Measurements from ENCODE around the genes ACOT4, DNAL1 and NEK9.

DNA sequence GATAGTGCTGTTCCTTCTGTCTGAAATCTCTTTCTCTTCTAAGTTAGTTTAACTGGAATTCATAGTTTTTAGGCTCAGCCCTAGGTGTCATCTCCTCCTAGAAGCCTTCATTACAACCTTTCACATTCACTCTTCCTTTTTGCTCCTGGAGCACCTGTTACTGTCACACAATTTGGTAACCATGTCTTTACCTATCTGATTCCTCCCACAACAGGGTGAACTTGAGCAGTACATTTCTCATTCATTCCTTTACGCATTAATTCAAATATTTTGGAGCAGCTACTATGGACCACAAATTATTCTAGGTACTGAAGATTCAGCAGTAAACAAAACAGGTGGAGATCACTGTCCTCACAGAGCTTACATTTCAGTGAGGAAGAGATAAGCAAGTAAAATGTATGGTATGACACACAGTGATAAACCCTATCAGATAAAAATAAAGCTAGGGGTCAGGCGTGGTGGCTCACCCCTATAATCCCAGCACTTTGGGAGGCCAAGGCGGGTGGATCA, 69.3 kb downstream of the PAPLN start:
- RRBS = no CpG with 5 or more reads among the region's 3 CpGs

- RRBS = 3% methylated on average over 8 of the region's 19 CpGs
Observed at GRCh38 chr14:73457337-73457846, 954 bp downstream of the NUMB start.

GRCh38 chr14:73491255-73491992, 691 bp downstream of the RIOX1 start:
- RRBS = 3% methylated on average over 39 of the region's 90 CpGs

DNA sequence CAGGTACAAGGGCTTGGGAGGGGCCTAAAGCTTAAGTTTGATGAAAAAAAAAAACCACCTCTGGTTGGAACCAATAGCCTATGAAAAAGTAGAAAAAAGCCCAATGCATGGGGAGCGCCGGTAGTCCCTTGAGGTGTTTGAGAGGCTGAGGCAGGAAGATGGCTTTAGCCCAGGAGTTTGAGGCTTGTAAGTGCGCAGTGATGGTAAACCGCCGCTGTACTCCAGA, 768 bp upstream of the ACOT1 start:
- RRBS = no CpG with 5 or more reads among the region's 5 CpGs

- RRBS = no CpG with 5 or more reads among the region's 6 CpGs
Observed at GRCh38 chr14:73549891-73550480, 8.8 kb downstream of the HEATR4 start.

GRCh38 chr14:73591573-73592657, at the start of gene ACOT4:
Gene ACOT4, plus strand, starts transcription at chr14:73591873.
- RRBS = 3% methylated on average over 23 of the region's 96 CpGs

DNA sequence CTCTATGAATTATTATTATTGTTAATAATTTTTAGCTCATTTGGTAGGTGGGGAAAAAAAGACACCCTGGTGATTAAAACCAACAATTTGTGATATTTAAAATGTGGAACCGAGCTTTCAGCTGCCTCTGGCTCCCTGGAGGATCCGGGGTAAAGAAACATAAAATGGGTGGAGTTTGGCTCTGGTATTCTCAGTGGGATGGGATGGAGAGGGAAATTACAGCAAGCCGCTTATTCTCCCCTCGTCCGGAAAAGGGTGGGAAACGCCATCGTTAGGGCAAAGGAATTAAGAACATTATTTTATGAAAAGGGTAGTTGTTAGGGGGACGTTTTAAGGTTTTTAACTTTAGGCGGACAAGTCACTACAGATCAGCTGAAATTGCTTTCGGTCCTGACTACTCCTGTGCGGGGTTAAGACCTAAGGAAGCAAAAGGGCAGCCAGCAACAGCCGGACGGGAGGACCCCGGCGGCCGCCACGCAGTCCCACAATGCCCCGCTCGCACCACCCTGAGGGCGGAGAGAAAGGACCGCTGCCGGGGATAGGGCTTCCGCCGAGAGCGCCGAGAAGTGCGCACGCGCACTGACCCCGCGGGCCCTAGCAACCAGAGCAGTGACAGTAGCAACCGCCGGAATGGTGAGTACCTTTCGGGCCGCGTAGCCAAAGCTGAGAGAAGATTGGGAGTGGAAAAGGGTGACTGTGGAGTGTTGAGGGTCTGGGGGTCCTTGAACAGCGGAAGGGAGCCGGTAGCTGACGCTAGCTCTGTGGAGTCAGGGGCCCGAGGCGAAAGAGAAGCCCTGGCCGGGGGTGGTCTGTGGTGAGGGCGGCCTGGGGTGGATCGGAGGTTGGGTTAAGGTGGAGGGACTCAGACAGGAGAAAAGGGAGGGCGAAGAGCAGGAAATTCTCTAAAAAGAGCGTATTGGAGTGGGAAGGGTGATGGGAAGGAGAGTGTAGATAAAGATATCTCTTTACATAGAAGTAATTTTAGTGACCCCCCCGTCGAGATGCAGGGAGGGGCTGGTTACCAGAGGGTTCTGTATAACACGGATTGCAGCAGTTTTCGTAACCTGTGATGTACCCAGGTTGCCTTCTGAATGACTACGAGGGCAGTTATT, at the start of gene DNAL1:
Gene DNAL1 (plus strand): TSS at position 577 of the 1,112 bp plus-strand sequence.
- RRBS = 2% methylated on average over 21 of the region's 51 CpGs

DNA sequence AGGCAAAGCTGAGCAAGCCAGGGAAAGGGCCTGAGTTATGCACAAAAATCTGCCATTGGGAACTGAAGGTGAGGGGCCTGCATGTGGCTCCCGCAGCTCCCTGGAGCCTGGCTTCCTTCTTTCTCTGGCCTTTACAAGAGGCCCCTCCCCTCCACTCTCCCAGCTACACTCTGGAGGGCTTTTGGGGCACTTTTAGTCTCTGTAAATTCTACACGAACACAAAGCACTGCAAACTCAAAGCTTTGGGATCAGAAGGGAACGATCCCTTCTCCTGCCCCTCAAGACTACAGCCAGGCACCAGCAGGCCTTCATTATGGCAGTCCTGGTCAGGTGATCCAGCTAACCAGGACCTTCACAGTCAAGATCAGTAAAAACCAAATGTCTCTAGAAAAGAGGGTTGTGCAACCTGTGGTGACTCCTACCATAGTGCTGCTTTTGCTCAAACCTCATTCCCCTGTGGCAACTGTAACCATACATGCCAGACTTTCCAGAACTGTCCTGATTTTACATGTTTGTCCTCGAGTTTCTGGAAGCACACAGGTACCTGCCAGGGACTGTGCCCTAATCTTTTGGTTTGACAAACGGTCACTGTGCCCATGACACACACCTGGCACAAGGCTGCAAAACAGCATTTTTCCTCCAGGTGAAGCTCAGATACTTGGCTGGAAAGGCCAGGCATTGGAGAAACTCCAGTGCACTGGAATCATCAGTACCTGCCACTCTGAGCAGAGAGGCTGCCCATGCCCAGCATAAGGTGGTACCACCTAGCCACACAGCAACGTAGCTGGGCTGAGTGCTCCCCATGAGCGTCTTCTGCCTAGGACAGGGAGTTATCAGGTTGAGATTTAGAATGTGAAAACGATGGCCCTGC, 24.5 kb upstream of the MIDEAS start:
- RRBS = no CpG with 5 or more reads among the region's 8 CpGs

- RRBS = no CpG with 5 or more reads among the region's 12 CpGs
Observed at GRCh38 chr14:73960991-73961726, 11.1 kb downstream of the COQ6 start.

GRCh38 chr14:74286435-74287199, 16.1 kb downstream of the ABCD4 start:
- RRBS = no CpG with 5 or more reads among the region's 12 CpGs

- RRBS = no CpG with 5 or more reads among the region's 10 CpGs
Observed at GRCh38 chr14:74401925-74402511, 24.0 kb downstream of the SYNDIG1L start.

DNA sequence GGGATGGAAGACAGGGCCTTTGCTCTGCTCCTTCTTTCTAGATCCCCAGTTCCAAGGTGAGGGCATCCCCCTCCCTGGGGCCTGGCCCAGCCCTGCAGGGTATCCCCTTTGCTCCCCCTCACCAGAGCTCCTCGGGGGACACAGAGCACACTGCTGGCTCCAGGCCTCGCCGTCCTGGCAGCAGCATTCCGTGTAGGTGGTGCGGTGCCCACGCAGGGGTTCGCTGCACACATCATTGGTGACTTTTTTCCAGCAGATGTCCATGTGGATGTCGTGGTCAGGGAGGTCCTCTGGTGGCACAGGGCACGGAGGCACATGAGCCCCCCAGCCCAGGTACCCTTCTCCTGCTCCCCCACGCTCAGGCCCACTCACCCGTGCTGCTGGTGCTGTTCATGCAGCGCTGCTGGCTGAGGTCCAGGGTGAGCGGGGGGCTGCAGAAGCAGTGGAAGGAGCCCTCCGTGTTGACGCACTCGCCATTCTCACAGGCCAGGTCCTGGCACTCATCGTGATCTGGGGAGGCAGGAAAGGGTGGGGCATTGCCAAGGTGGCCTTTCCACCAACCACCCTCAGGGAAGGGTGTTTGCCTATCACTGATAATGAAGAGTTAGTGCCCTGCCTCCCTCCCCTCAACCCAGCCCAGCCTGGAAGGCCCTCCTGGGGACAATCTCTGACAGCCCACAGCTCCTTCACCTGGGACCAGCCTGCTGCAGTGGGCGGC, 9.7 kb downstream of the ISCA2 start:
- RRBS = no CpG with 5 or more reads among the region's 18 CpGs

GRCh38 chr14:74510528-74511360, 17.2 kb downstream of the ISCA2 start:
- RRBS = 87% methylated on average over 3 of the region's 24 CpGs

DNA sequence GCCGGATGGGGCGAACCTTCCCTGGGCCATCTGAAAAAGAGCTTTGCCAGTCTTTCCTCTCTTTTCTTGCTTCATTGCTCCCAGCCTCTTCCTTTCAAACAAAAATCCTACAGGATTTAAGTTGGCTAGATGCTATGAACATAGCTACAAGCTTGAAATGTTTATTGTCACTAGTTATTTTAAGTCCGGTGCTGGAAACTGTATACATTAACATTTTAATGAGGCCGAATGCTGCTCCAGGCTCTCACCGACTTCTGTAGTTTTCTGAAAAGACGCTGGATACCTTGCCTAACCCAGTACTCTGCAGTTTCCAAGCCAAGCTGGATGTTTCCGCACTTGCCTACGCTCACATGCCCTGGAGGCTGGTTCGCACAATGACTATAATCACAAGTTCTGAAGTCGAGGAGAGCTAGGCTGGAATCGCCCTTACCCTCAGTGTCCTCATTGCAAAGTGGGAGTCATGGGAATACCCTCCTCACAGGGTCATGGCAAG, 39.2 kb downstream of the LTBP2 start:
- RRBS = no CpG with 5 or more reads among the region's 11 CpGs

- RRBS = 2% methylated on average over 1 of the region's 23 CpGs
Observed at GRCh38 chr14:74612745-74613069, 670 bp upstream of the LTBP2 start.

DNA sequence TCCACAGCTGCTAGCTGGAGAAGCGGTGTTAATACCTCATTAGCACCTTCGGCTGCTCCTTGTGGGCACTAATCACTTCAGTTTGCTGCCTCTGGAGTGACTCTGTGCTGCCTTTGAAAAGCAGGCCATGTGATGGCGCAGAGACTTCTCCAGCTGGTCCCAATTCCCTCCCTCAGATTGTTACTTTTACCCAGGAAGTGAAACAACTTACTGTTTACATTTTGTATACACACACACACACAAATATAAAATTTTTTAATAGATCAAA, 41.4 kb upstream of the LTBP2 start:
- RRBS = no CpG with 5 or more reads among the region's 3 CpGs

DNA sequence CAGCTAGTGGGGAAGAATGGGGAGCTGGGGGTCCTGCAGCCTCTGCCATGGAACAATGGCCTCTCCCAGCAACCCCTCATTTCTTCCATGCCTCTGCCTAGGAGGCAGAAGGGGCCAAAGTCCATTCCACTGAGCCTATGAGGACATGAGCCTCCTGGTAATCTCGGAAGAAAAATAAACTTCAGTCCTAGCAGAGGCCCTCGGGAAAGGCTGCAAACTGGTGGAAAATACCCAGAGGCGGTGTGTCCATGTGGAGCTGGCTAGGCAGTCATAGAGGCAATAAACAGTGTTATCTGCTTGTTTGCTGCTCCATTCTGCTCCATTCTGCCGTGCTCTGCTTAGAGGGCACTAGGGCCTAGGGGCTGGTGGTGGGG, 4.5 kb downstream of the PGF start:
- RRBS = no CpG with 5 or more reads among the region's 4 CpGs

GRCh38 chr14:75014101-75014661, 11.5 kb downstream of the EIF2B2 start:
- RRBS = no CpG with 5 or more reads among the region's 5 CpGs

DNA sequence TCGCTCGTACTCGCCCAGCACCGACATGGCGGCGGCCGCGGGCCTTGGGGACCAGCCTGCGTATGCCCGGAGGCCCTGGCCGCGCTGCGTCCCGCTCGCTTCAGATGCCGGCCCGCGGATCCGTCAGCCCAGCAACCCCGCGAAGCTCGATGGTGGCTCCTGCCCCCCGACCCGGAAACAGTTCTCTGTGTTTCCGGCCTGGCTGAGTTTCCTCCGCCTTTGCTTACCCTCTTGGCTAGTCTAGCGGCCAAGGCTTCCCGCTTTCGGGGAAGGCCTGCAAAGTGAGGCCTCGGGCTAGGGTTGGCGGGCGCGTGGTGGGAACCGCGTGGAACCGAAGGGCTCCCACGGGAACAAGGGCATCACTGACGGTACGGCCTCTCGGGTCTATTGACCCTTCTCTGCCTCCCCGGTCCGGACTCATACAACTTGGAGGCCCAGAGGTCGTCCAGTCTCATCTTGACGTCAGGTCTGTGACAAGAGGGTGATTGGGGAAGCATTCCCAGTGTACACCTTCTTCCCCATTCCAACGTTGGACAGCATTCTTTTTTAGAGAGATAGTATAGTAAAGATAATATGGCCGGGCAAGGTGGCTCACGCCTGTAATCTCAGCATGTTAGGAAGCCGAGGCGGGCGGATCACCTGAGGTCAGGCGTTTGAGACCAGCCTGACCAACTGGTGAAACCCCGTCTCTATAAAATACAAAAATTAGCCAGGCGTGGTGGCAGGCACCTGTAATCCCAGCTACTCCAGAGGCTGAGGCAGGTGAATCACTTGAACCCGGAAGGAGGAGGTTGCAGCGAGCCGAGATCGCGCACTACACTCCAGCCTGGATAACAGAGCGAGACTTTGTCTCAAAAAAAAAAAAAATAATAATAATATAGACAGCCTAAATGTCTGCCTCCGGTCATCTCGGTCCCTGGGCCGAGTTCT, at the start of gene NEK9:
Gene NEK9 (minus strand): TSS at position 154 of the 930 bp plus-strand sequence.
- RRBS = 2% methylated on average over 15 of the region's 62 CpGs

DNA sequence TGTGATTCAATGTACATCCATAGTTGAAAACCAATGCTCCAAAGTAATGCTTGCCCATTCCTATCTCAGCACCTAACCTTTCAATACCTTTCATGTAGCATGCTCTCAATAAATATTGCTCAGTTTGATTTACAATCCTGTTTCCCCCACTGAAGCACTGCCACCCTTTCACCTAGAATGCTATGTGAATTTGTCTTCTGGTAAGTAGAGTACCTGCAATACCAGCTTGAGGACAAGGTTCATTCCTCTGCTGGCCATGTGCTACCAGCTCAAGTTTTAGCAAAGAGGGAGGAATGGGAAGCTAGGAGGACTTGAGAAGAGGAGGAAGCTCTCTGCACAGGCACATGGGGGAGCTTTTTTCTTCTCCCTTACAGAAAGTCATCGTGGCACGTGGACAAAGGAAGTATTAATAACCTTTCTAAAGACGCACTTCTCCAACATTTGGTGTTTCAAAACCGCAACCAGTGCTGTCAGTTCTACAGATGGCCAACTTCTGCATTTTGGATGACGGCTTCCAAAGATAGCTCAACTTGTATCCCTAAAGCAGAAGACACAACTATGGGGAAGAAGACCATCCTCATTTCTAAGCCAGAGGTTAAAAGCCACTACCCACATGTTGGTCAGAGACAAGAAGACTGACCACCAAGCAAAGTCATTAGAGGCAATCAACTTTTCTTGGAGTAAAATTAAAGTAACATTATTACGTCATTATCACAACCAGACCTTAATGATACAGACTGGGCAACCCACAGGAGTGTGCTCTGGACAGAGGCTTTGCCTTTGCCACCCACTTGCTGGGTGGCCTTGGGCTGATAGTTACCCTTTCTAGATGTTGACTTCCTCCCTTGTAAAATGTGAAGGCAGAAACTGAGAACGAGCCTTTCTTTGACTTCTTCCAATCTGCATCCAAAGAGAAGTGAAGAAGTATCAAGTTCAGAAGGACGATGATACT, 12.2 kb upstream of the TMED10 start:
- RRBS = no CpG with 5 or more reads among the region's 8 CpGs